H9 (cell line): Measurements from ENCODE around the gene SRSF10.

GRCh38 chr1:23788716-23789783 is 1.9 kb upstream of the LYPLA2 start:
- PRO-cap = no peak

DNA sequence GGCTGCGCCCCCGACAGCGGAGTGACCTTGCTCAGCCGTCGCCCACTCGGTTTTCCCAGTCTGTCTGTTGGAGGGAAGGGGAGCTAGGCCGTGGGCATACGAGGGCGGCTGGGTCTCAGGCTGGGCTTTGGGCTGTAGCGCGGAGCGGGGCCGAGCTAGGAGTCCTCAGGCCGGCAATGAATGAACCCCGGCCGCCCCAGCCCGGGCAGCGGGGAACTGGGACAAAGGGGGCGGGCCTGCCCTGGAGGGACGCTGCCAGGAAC is 262 bp downstream of the GALE start:
- PRO-cap = no peak

DNA sequence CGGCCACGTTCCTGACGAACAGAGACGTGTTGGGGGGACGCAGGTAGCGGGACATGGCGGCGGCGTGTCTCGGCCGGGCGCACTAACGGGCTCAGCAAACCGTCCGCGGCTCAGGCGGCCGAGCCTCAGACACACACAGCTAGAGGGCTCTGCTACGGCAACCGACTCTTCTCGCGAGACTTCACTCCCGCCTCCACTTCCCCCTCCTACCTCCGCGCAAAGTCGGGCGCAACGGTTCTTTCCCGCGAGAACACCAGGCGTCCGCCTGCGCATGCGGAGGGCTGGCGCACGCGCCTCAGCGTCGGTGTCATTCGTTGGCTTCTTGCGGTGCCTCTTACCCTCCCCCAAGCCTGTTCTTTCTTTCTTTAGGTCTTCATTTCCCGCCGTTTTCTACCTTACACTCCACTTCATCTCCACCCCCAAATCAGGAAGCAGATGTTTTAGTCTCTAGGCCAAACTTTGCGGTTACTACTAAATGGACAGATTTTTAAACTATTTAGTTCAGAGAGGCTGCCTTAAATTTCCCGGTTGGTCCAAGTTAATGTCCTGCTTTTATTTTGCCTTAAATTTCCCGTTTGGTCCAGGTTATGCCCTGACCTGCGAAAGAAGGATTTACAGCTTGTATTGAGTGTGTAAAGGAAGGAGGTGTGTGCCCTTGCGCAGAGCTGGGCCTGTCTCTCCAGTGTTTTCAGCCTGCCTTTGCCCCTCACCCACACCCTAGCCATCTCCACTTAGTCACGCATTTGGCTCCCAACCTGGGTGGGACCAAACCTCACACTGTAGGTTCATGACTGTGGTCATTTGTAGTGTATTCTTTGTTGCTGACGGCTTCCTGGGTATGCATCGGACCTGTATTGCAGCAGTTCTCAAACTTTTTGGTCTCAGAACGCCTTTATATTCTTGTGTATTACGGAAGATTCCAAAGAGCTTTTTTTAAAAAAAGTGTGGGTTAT is at the start of gene SRSF10:
SRSF10 (minus strand) TSS at position 127 of the 953 bp plus-strand sequence.
- PRO-cap = bidirectional peak, plus-strand start at position 405 of the sequence, minus-strand start at position 127 of the sequence; bidirectional peak, plus-strand start at position 801 of the sequence, minus-strand start at position 781 of the sequence

GRCh38 chr1:24067975-24068513 is 43.9 kb downstream of the MYOM3 start:
- PRO-cap = no peak

DNA sequence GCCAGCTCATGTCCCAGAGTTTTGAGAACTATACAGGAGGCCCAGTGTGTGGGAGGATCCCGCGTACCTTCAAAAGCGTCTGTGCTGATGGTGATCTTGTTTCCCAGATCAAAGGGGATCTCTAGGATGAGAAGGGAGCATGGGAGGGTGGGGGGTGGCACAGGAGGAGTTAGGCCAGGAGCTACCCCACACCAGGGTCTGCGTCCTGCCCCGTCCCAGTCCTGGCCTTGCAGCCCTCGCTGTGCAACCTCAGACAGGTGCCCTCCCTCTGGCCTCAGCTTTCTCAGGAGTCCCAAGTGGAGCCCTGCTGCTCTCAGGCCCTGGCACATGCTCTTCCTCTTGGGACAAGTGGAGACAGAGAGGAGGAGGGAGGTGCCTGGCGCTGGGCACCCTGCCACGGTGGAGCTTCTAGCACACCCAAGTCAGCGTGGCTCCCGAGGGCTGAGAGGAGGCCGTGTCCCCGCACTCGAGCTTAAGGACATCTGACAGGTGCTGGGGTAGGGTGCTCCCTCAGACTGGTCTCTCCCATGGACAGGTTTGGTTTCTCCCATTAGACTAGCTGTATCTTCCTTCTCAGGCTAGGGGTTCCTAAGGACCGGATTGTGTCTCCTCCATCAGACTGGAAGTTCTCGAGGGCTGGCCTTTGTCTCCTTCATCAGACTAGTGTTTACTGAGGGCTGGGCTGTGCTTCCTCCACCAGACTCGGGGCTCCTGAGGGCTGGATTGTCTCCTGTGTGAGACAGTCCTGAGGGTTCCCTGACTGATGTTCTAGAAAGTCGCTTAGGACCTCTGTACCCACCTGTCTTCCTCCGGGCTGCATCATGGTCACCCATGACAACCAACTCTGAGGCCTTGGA is 21.7 kb downstream of the MYOM3 start:
- PRO-cap = no peak

- PRO-cap = no peak
These were observed 3.3 kb downstream of the MYOM3 start for GRCh38 chr1:24108289-24109428.

DNA sequence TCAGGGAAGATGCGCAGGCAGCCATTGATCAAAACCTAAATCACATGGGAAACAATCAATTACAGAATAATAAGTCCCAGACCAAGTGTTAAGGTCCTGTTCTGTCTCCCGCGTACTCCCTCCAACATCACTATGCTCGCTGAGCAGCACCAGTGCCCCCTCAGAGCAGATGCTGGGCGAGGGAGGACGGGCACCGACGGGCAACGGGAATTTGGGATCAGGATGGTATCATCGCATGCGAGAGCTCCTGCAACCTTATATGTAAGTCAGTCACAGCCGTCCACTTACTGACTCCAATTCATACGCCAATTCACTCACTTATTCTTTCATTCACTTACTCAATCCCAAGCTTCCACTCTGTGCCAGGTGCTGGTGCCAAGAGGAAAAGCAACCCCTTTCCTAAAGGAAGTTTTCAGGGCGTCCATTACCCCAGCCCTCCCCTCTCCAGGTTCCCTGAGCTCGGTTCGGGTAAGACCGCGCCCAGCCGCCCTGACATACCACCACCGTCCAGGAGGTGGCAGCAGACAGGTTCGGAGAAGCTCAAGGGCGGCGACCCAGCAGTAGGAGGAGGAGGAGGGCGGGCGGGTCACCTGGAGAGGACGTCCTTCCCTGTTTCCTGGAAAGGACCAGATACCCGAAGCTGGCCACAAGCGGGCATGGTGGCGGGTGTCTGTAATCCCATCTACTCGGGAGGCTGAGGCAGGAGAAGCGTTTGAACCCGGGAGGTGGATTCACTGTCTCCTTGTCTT is 7.4 kb upstream of the IL22RA1 start:
- PRO-cap = bidirectional peak, plus-strand start at position 563 of the sequence, minus-strand start at position 452 of the sequence

- PRO-cap = no peak
These were observed 2.1 kb downstream of the NIPAL3 start for GRCh38 chr1:24417680-24418213.

DNA sequence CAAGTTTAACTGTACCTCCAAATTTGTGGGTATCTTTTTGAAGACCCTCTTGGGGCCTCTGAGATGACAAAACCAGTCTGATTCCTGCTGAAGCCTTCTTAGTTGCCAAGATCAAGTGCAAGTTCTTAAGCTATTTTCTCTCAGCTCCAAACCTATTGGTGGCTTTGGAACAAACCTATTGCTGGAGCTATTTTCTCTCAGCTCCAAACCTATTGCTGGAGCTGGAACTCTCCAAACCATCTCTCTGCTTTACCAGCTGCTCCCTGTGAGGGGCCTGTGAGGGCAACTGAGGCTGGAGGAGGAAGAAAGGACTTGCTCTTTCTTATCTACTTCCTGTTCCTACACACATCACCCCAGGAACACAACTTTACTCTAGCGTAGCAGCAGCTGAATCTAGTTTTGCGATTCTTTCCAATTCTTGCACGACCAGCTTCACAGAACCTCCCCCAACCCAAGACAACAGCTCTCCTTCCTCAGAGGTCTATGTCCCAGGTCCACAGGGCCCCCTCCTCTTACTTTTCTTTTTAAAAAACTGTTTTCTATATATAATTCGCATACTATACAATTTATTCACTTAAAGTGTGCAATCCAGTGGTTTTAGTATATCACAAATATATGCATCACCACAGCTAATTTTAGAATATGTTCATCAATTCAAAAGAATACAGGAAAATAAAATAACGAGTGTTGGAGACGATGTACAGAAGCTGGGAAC is 15.9 kb upstream of the RCAN3 start:
- PRO-cap = no peak

DNA sequence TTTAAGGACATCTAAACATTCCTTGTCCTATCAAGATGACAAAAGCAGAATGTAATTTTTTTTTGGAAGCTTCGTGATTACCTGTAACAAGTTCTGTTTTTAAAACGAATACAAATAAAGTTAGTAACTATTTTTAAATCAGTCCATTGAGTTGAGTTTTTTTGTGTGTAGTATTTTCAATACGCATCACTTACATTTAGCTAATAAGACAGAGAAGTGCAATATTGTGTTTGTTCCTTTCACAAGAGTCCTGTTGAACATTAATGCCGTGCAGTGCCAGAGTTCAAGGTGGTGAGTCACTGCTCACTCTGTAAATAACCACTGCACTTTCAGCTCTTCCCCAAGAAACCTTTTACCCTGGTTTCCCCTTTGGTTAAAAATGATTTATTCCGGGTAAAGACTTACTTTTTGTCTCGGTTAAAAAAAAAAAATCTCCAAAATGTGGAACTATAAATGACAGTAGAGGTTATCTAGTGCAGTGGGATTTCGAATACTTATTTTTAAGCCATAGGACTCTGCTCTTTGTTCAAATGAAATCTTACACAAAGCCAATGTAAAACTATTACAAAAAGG is 14.9 kb upstream of the NCMAP start:
- PRO-cap = no peak

DNA sequence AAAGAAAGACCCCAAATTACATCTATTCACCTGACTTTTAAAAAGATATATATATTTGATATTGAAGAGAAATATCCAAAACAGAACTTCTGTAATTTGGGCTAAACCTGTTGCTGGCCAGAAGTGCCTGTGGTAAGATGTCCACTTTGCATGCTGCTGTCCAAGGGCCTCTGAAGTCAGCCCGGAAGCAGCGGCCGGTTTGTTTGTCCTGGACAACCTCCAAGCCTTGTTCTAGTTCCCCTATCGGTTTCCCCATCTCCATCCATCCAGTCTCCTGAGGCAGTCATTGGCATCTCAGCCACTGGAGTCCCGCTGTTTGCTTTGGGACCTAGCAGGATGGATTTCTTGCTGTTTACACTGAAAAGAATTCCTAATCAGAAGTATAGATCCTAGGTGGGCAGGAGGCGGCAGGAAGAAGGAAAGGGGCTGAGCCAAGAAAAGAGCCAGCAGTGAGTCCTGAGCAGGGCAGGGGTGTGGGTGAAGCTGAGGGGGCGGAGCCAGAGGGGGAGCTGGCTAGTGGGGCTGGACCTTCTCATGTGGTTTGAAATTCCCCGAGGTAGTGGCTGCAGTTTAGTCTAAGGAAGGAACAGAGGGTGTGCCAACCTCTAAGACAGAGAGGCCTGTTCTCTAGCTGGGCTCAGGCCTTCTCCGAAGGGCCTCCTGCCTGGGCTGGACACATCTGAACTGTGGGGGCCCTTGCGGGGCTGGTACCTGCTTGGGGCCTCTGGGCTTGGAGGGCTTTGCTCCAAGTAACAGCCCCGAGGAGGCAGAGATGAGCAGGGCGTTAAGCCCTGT is 3.3 kb downstream of the NCMAP start:
- PRO-cap = no peak

- PRO-cap = no peak
These were observed 29.3 kb downstream of the SRRM1 start for GRCh38 chr1:24672401-24672708.

DNA sequence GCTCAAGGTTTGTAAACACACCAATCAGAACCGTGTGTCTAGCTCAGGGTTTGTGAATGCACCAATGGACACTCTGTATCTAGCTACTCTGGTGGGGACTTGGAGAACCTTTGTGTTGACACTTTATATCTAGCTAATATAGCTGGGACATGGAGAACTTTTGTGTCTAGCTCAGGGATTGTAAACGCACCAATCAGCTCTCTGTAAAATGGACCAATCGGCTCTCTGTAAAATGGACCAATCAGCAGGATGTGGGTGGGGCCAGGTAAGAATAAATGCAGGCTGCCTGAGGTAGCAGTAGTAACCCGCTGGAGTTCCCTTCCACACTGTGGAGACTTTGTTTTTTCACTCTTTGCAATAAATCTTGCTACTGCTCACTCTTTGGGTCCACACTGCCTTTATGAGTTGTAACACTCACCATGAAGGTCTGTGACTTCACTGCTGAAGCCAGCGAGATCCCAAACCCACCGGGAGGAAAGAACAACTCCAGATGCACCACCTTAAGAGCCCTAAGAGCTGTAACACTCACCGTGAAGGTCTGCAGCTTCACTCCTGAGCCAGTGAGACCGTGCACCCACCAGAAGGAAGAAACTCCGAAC is 23.1 kb upstream of the CLIC4 start:
- PRO-cap = no peak

DNA sequence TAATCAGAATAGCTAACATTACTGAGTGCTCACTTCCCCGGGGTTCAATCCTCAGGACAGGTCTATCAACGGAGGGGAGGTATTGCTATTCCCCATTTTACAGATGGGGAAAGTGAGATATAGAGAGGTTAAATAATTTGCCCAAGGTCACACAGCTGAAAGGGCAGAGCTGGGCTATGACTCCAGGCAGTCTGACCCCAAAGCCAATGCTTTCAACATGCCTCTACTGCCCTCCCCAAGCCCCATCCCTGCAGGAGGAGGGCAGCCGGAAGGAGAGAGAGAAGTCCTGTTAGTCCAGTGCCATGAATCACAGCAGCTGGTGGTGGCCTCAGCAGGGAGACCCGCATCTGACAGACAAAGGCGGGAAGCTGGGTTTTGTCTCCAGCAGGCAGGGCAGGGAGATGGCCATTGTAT is 20.1 kb upstream of the CLIC4 start:
- PRO-cap = bidirectional peak, plus-strand start at position 206 of the sequence, minus-strand start outside the sequence; bidirectional peak, plus-strand start at position 292 of the sequence, minus-strand start at position 349 of the sequence

DNA sequence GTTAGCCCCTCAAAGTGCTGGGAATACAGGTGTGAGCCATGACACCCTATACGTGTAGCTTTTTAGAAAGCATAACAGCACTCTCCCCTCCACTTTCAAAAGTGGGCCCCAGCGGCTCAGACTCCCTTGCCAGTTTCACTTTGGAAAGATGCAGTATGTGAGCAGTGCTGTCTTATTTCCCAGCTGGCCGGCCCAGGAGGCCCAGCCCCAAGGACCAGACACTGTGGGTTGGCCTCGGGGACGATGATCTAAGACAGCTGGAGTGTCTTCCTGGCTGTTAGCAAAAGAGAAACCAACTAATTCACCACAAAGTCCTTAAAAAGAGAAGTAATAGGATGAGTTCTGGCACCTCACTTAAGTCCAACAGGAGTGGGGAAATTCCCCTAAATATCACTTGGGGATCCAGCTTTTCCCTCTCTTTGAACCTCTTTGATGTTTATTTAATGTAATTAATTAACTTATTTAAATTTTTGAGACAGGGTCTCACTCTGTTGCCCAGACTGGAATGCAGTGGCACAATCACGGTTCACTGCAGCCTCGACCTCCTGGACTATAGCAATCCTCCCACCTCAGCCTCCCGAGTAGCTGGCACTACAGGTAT is 17.7 kb upstream of the CLIC4 start:
- PRO-cap = no peak

- PRO-cap = no peak
These were observed 9.0 kb downstream of the CLIC4 start for GRCh38 chr1:24754076-24754784.

DNA sequence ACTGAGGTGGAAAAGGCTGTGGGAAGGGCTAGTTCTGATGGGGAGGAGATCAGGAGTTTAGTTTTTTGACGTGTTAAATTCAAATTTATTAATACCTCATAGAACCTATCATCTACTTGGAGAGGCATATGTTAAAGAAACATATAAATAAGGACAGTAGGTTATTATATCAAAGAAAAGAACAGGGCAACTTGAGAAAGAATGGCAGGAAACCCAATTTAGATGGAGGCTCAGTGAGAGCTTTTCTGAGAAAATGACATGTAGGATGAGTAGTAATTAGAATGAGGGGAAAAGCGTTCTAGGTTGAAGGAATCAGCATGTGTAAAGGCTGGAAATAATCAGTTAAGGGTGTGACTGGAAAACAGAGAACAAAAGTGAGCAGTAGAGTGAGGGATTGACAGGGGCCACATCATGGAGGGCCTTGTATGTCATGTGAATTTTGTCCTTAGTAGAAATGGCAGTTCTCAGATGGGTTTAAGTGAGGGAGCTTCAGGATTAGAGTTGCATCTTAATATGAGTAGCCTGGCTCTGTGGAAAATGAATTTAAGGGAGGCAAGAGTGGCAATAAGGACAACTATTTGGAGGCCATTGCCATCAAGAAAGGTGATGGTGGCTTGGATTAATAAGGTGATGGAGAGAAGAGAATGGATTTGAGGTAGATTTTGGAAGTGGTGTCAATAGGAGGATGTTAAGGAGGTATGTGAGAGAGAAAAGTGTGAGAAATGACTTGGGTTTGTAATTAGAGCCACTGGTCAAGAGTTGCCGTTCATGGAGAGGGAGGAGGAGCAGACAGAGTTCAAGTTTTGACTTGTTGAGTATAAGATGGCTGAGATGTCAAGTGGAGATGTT is 16.1 kb downstream of the CLIC4 start:
- PRO-cap = no peak

DNA sequence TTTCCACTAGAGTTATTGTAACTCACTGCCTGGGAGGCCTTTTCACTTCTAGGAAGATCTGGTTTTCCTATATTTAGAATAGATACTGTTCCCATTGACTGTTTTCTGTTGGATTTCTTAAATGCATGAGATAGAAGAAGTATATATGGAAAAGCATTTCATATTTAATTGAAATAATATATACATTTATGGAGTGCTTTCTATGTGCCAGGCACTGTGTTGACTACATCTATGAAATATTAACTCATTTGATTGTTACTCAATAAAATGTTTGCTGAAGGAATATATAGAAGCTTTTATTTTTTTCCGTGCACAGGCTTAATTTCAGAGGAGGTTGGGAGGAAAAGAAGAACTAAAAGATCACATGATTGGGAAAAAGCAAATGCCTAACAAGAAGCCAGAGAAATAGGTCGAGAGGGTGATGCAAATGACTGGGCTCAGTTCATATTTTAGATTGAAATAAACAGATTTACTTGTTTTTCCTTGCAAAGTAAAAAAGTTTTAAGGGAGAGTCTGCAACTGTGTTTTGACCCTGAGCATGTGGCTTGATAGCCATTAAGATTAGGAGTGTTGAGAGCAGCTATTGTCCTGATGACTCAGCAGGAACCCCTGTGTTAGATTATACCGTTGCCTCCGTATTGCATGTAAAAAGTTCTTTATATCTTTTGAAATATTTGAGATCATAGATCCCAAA is 19.9 kb downstream of the CLIC4 start:
- PRO-cap = no peak

DNA sequence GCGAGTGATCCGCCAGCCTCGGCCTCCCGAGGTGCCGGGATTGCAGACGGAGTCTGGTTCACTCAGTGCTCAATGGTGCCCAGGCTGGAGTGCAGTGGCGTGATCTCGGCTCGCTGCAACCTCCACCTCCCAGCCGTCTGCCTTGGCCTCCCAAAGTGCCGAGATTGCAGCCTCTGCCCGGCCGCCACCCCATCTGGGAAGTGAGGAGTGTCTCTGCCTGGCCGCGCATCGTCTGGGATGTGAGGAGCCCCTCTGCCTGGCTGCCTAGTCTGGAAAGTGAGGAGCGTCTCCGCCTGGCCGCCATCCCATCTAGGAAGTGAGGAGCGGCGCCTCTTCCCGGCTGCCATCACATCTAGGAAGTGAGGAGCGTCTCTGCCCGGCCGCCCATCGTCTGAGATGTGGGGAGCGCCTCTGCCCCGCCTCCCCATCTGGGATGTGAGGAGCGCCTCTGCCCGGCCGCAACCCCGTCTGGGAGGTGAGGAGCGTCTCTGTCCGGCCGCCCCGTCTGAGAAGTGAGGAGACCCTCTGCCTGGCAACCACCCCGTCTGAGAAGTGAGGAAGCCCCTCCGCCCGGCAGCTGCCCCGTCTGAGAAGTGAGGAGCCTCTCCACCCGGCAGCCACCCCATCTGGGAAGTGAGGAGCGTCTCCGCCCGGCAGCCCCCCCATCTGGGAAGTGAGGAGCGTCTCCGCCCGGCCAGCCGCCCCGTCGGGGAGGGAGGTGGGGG is 53.8 kb downstream of the CLIC4 start:
- PRO-cap = no peak

DNA sequence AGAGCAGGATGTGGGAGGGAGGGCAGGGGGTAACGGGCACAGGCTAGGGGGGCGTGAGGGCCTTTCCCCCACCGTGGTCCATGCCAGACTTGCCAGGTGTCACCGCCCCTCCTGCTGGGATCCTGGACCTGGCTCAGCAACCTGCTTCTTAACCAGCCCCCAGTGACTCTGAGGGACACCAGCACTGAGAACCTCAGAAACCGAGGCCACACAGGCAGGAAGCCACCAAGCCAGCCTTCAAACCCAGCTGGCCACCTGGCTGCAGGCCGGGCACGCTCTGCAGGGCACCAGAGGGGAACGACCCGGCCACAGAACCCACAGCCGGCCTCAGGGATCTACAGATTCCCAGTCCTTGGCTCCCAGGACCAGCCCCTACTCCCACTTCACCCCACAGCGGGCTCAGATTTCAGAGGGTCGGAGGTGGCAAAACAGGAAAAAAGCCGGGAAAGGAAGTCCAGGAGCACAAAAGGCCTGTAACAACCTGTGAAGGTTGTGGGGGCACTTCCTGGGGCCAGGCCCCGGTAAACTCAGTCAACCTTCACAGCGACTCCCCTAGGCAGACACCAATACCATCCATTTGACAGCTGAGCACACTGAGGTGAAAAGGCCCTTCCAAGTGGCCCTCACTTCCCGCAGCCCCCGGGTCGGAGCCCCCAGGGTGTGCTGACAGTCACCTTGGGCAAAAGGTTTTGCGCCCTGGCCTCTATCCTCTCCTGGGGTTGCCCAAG is 14.2 kb downstream of the RUNX3 start:
- PRO-cap = no peak